ENCODE results near the genes OR7C2 and ILVBL.

DNA sequence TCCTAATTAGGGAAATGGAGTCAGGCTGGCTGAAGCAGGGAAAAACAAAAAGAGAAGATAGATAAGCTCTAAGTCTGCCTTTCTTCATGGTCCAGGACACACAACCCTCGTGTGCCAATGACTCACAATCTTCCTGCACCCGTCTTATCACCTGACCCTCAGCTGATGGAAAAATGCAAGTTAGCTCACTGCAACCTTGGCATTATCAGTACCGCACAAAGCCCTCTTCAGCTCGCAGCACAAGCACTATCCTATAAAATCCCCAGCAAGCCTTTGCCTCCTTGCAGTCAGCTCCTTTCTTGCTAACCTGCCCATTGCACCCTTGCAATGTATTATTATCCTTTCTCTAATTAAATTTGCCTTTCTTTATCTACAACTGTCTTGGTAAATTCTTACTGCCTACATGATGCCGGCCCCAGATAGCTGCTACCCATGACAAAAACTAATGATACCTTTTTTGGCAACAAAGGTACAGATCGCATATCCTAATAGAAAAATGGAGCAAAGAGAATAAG, 4.2 kb downstream of the OR7A5 start:
- PRO-cap, result no peak
- RAMPAGE, long total RNA, result no peak

DNA sequence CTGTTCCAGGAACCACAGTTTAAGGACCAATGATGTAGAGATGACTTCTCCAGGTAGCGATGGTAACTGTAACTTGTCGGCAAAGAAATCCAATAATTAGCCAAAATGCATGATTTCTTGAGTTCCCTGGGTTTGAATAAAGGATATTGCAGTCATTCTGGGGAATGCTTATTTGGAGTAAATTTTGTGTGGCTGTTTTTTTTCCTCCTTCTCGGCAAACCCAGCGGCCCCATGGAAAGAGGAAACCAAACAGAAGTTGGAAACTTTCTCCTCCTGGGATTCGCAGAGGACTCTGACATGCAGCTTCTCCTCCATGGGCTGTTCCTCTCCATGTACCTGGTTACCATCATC, at the start of gene OR7C2:
TSS of gene OR7C2 (plus strand) at position 232 of the 351 bp plus-strand sequence.
- PRO-cap, result no peak
- RAMPAGE, long total RNA, result no peak

DNA sequence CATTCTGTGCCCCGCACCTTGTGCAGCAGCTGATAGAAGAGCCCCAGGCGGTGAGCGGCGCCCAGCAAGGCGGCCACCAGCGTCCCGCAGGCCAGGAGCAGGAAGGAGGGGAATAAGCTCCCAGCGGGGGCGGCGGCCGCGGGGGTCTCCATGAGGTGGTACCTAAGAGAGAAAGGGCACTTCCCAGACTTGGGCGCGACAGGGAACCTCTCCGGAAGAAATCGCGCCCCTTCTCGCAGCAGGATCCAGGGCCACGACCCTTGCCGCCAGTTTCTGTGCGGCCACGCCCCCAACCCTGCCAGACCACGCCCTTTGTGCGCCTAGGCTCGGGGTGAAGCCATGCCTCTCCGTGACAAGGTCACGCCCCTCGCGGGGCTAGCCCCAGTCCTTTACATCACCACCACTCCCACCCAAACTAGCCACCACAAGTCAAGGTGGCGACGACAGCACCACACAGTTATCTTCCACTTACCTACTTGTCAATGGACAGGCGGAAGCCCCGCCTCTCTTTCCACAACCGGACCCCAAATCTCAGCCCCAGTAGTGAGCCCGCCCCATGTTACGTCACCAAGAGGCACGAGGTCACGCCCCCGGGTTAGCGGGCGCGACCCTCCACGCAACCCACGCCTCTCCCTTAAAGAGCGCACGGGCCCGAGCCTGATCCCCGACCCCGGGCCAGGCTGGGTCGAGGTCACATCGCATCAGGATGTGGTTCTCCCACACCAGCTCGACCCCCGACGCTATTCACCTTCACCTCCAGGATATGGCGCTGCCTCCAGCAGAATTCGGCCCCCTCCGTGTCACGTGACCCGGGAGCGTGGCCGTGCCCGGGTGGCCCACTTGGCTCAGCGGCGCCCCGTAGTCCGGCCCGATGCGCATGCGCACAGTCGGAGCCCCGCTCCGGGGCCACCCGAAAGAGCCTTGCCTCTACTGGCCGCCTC, at the start of gene ILVBL:
TSS of gene ILVBL (minus strand) at position 879 of the 941 bp plus-strand sequence.
- PRO-cap, result bidirectional peak, plus-strand start at position 637 of the sequence, minus-strand start at position 277 of the sequence; bidirectional peak, plus-strand start outside the sequence, minus-strand start at position 799 of the sequence
- RAMPAGE, long total RNA, result no peak

DNA sequence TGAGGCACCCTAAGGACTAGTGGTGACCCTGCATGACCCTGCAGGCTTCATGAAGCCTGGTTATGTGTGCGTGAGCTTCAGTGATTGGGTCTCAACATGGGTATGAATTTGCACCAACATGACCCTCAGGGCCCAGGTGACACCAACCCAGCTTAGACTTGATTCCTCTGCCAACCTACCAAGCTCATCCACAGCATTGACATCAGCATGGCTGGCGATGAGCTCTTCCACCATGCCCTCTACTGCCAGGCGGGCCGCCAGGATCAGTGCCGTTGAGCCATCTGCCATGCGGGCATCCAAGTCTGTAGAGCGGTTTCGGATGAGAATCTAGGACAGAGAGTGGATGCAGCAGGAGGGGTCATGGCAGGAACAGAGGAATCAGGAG, 35.6 kb downstream of the NOTCH3 start:
- PRO-cap, result no peak
- RAMPAGE, long total RNA, result no peak

DNA sequence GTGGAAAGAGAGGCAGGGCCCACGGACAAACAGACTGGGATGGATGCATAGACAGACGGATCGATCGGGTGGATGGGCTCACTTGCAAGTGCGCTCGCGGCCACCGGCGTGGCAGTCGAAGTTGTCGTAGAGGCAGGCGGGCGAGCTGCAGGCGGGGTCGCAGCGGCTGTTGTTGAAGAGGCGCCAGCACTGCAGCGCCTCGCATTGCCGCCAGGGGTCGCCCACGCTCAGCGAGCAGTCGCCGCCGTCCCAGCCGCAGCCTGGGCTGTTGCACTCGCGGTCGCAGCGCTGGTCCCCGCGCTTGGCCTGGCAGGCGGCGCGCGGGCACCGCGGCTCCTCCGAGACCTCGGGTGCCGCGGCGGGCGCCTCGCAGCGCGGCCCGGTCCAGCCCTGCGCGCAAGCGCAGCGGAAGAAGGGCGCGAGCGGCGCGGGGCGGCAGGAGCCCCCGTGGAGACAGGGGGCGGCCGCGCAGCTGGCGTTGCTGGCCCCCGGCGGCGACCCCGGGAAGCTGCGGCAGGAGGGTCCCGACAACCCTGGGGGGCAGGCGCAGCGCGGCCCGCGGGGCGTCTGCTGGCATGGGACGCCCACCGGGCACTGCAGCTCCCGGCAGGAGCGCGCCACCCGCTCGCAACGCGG, 23.2 kb downstream of the NOTCH3 start:
- PRO-cap, result unidirectional peak, plus-strand start at position 273 of the sequence
- RAMPAGE, long total RNA, result no peak

- PRO-cap, result no peak
- RAMPAGE, long total RNA, result no peak
Measured at GRCh38 chr19:15213614-15214261, 12.9 kb upstream of the NOTCH3 start.

DNA sequence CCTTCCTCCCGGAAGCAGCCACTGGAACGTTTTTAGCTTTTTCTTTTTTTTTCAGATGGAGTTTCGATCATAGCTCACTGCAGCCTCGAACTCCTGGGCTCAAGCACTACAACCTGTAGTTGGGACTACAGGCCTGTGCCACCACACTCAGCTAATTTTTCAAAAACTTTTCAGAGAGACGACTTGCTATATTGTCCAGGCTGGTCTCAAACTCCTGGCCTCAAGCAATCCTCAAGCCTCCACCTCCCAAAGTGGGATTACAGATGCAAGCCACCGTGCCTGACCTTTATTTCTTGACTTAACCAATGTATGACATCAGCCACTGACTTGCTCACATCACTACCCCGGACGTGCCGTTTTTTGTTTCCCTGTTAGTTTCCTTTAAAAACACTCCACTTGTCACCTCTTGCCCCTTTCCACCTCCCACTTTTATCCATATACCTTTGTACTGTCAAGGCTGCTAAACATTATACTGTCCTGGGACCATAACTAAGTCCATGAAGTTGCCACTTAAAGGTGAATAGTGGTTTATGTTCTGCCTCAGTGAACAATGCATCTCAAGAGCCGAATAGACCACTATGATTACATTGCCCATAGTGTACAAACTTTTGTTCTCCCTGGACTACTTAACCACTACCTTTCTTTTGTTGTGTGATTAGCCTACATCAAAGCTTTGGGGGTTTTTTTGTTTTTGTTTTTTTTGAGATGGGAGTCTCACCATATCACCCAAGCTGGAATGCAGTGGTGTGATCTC, 2.2 kb upstream of the EPHX3 start:
- PRO-cap, result no peak
- RAMPAGE, long total RNA, result no peak

DNA sequence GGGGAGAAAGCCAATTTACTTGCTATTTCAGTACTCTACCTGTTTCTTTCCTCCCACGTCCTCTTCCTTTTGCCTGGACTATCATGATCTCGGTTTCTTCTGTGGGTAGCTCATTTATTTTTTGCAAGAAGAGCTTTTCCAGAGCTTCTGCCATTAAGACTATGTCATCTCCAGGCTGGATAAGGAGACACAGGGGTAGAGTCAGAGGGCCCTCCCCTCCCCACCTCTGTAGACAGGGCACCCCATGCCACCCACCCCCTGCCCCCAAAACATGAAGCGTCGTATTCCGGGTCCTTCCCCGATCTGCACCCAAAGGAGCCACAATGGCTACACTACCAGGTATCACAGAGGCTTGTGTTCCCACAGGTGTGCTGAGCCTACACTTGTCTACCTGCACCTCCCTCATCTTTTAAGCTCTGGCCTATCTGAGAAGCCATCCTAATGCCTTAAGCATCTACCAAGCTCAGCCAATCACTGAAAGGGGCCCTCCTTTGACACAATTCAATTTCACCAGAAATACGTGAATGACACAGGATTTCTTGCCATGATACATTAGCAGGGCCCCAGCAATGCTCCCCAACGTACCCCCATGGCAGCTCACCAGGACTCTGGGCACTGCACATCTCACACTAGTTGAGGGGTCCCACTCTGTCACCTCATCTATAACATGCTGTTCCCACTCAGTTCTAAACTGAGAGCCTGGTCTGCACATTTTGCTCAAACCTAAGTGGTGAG, 35.3 kb upstream of the EPHX3 start:
- PRO-cap, result no peak
- RAMPAGE, long total RNA, result no peak

DNA sequence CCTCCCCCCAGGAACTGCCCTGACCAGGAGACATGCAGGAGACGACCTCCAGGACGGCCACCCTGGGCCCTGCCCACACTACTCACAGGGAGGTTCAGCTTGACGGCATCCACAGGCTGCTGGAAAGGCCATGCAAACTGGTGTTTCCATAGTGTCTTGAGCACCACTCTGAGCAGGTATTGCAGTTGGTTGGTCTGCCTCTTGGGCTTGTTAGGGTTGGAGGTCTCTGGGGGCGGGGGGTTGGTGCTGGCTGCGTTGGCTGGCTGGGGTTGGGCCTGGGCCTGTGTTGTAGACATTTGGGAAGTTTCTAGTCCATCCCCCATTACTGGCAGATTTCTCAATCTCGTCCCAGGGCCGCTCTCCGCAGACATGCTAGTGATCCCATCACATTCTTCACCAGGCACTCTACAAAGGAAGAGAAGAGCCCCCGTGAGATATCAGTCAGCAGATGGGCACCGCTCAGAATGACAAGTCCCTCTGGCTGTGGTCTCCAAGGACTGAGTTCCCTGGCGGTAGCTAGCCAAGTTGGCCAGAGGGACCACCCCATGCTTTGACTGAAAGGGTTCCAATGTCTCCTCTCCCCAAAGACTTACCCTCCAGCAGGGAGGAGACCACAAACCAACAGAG, 40.6 kb upstream of the EPHX3 start:
- PRO-cap, result no peak
- RAMPAGE, long total RNA, result no peak

- PRO-cap, result no peak
- RAMPAGE, long total RNA, result no peak
Measured at GRCh38 chr19:15287253-15287464, 45.2 kb downstream of the BRD4 start.

DNA sequence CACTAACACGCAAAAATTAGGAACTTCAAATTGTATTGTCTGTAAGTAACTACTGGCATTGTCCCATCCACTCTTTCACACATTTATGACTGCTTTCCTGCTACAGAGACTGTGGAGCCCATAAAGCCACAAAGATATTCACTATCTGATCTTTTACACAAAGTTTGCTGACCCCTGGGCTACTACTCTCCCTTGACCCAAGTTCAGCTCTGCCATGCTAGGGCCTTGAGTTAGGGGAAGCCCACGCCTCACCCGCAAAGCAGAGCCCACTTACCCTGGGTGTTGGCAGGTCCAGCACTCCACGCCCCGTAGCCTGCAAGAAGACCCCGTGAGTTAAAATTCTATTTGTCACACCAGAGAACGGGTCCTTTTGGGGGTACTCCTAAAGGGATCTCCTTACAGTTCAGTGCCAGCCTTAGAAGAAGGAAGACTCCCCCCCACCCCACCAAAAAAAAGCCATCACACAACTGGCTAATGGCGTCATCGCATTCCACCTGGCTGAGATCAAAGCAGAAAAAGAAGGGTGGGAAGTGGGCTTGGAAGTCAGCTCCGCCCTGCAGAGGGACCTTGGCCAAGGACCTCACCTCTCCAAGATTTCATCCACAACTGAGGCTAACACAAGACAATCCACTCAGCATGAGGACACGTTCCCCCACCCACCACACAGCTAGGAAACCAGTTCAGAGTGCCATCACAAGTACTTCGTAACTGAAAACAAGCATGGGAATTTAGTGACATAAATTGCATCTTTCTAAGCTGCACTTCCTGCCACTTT, 2.7 kb downstream of the AKAP8 start:
- PRO-cap, result no peak
- RAMPAGE, long total RNA, result no peak

GRCh38 chr19:15380278-15380737, 721 bp upstream of the AKAP8 start:
- PRO-cap, result bidirectional peak, plus-strand start at chr19:15380521, minus-strand start at chr19:15380397
- RAMPAGE, long total RNA, result no peak

GRCh38 chr19:15400861-15401613, 17.8 kb downstream of the AKAP8L start:
- PRO-cap, result no peak
- RAMPAGE, long total RNA, result no peak

- PRO-cap, result no peak
- RAMPAGE, long total RNA, result no peak
Measured at GRCh38 chr19:15540376-15540755, 32.0 kb downstream of the CYP4F22 start.

GRCh38 chr19:15649033-15649375, 8.3 kb downstream of the CYP4F3 start:
- PRO-cap, result no peak
- RAMPAGE, long total RNA, result no peak

GRCh38 chr19:15828089-15828625, 12.7 kb upstream of the OR10H1 start:
- PRO-cap, result no peak
- RAMPAGE, long total RNA, result no peak

- PRO-cap, result no peak
- RAMPAGE, long total RNA, result no peak
Measured at GRCh38 chr19:15830385-15831272, 15.2 kb upstream of the OR10H1 start.

- PRO-cap, result bidirectional peak, plus-strand start at chr19:16079387, minus-strand start at chr19:16078948
- RAMPAGE, long total RNA, result no peak
Measured at GRCh38 chr19:16079210-16079754, 3.0 kb downstream of the TPM4 start.

GRCh38 chr19:16092166-16092702, 15.9 kb downstream of the TPM4 start:
- PRO-cap, result no peak
- RAMPAGE, long total RNA, result no peak

- PRO-cap, result no peak
- RAMPAGE, long total RNA, result no peak
Measured at GRCh38 chr19:16115502-16116170, 3.9 kb downstream of the RAB8A start.